ENCODE measurements around a stretch of chr17.

DNA sequence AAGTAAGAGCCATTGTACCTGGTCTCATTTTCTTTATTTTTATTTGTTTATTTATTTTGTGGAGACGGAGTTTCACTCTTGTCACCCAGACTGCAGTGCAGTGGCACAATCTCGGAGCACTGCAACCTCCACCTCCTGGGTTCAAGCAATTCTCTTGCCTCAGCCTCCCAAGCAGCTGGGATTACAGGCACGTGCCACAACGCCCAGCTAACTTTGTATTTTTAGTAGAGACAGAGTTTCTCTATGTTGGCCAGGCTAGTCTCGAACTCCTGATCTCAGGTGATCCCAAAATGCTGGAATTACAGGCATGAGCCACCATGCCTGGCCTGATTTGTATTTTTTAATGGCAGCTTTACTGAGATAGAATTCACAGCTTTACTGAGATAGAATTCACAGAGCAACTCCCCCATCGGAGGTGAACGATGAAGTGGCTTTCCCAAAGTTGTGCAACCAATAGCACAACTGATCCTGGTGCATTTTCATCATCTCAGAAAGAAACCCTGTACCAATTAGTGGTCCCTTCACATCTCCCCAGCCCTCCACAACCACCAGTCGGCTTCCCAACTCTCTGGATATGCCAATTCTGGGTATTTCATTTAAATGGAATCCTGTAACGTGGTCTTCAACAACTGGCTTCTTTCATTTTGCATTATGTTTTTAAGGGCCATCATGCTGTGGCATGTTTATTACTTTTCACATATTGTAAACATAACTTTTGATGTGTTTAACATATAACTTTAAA lies 7.3 kb downstream of the TMEM11 start:
- RRBS, result no CpG with 5 or more reads among the region's 9 CpGs

DNA sequence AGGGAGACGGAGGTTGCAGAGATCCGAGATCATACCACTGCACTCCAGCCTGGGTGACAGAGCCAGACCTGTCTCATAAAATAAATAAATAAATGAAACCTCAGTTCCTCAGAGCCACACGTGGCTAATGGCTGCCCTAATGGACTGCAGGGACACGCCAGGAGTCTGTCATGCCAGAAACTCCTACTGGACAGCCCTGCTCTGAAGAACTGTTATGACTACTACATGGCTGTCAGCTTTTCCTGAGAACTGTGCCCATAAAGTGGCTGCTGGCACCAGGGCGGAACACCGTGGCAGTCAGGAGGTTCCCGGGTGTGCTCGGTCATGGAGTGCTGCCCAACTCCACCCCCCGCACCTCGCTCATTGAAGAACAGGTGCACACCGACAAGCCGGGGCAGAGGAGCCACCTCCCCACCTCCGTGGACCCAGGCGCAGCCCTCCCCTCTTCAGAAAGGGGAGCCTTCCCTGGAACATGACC lies 4.2 kb downstream of the TMEM11 start:
- RRBS, result 94% methylated on average over 5 of the region's 14 CpGs

GRCh38 chr17:21273133-21273924 lies 11.2 kb upstream of the MAP2K3 start:
- RRBS, result no CpG with 5 or more reads among the region's 11 CpGs

- RRBS, result no CpG with 5 or more reads among the region's 12 CpGs
Observed at GRCh38 chr17:21370291-21371010, 5.7 kb upstream of the KCNJ12 start.

DNA sequence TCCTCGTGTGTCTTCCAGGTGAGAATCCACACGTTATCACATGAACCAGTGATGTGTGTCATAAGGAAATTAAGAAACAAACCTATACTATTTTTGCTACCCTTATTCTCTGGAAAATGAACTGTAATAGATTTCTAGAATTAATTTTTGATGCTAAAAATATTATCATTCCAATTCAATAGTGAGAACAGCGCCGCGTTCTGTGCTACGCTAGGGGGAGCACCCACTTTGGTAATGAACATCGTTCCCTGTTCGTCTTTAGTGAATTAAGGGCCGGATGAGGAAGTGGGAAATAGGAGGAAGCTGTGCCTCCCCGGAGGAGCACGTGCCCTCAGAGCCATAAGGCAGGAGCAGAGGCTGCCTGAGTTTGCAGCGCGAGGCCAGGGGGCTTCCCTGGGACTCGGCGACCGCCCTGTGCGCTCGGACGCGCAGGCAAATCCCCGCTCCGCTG lies 76.1 kb downstream of the KCNJ12 start:
- RRBS, result no CpG with 5 or more reads among the region's 22 CpGs

DNA sequence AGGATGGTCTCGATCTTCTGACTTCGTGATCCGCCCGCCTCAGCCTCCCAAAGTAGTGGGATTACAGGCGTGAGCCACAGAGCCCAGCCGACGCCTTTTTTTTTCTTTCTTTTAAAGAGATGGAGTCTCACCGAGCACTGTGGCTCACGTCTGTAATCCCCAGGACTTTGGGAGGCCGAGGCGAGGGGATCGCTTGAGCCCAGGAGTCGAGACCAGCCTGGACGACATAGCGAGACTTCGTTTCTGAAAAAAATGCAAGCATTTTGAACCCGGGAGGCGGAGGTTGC lies 524.3 kb downstream of the KCNJ18 start:
- RRBS, result no CpG with 5 or more reads among the region's 18 CpGs

- RRBS, result no CpG with 5 or more reads among the region's 5 CpGs
Observed at GRCh38 chr17:27239016-27239504, 54.9 kb upstream of the WSB1 start.

GRCh38 chr17:27276565-27277341 lies 17.2 kb upstream of the WSB1 start:
- RRBS, result no CpG with 5 or more reads among the region's 18 CpGs

GRCh38 chr17:27296274-27296840 lies 2.4 kb downstream of the WSB1 start:
- RRBS, result no CpG with 5 or more reads among the region's 4 CpGs

DNA sequence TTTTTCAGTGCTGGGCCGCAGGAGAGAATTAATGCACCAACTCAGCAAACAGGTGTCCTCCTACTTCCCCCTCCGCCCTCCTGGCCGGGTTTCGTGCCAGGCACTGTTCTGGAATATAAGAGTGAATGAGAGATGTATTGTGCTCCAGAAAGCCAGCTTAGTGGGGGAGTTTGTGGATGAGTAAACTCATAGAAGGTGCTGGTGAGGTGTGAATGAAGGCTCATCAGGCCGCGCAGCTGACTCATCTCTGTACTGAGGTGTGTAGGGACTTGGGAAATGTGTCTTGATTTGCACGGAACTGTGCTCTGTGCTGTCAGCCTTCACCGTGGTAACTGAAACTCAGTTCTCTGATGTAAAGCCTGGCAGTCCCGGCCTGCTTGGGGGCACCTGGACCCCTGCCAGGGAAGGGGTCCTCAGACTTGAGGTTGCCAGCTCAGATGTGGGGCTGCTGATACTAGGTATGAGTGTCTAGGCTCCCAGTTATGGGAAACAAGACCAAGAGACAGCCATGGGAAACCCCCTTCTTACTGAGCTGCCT lies 15.4 kb downstream of the KSR1 start:
- RRBS, result no CpG with 5 or more reads among the region's 9 CpGs

GRCh38 chr17:27506770-27507121 lies 50.5 kb downstream of the KSR1 start:
- RRBS, result no CpG with 5 or more reads among the region's 5 CpGs

GRCh38 chr17:27526370-27527110 lies 70.3 kb downstream of the KSR1 start:
- RRBS, result no CpG with 5 or more reads among the region's 15 CpGs

DNA sequence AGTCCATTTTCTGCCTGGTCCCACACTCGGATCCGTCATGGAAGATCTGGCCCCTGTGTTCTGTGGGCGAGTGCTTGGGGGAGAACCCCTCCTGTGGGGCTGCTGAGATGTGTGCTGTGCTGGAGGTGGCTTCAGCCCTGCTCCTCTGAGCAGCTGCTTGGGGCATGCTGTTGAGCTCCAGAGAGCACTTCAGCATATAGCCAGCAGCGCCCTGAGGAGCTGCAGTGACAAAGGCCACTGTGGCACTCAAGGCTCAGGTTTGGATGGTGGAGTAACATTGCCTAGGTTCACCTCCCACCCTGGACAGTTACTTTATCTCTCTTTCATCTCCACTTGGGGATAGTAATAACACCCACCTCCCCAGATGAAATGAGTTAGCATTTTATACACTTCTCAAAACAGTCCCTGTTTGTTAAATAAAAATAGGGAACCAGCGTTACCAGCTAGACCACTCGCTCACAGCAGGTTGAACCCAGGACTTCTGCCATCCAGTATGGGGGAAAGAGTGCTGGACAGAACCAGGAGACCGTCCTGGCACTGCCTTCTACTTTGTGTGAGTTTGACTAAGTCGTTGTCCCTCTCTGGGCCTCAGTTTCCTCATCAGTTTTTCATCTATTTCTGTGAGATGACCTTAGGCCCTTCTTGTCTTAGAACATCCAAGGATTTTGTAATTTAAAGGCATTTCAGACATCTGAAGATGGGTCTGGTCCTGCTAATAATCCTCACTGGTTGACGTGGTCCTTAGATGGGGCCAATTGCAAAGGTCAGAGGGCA lies 75.4 kb downstream of the KSR1 start:
- RRBS, result no CpG with 5 or more reads among the region's 9 CpGs

DNA sequence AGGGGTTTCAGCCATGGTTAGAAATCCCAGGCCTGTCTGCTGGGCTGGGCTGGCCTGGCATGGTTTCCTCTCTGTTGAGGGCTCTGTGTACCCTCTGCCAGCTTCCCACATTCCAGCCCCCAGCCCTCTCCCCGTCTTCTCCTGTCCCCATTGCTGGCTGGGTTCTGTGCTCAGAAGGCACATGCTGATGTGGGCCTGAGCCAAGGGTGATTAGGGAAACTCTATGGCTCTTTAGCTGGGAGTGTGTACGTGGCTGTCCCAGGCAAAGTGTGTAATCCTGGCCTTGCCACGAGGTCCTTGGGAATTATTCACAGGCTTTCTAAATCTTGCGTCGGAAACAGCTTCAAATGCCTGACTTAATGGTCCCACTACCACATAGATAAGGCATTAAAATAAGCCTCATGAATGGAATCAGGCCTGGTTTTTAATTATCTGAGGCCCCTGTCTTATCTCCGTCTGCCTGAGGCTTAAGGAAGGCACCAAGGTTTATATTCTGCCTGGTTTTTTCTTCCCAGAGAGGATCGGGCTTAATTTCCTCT lies 53.1 kb upstream of the LGALS9 start:
- RRBS, result no CpG with 5 or more reads among the region's 7 CpGs

DNA sequence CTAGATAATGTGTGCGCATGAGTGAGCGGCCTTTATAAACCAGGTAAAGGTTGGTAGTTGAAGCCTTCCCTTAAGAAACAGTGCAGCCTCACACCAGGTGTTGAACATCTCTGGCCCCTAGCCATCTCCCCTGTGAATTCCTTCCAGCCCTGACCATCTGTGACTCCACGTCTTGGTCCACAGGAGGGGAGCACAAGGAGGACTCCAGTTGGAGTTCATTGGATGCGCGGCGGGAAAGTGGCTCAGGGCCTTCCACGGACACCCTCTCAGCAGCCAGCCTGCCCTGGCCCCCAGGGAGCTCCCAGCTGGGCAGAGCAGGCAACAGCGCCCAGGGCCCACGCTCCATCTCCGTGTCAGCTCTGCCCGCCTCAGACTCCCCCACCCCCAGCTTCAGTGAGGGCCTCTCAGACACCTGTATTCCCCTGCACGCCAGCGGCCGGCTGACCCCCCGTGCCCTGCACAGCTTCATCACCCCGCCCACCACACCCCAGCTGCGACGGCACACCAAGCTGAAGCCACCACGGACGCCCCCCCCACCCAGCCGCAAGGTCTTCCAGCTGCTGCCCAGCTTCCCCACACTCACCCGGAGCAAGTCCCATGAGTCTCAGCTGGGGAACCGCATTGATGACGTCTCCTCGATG lies 48.4 kb upstream of the LGALS9 start:
- RRBS, result no CpG with 5 or more reads among the region's 25 CpGs

DNA sequence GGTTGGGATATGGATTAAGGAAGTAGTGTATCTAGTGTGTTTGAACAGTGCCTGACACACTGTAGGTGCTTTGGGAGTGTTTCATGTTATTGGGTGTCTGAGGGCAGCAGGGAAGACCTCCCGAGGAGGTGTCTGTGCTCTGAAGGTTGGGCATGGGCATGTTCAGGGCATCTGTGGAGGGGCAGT lies 683 bp downstream of the LGALS9 start:
- RRBS, result no CpG with 5 or more reads among the region's 1 CpG

- RRBS, result no CpG with 5 or more reads among the region's 4 CpGs
Observed at GRCh38 chr17:28030223-28030770, 12.2 kb upstream of the NLK start.

- RRBS, result no CpG with 5 or more reads among the region's 12 CpGs
Observed at GRCh38 chr17:28326089-28326854, 7.3 kb downstream of the TMEM97 start.

DNA sequence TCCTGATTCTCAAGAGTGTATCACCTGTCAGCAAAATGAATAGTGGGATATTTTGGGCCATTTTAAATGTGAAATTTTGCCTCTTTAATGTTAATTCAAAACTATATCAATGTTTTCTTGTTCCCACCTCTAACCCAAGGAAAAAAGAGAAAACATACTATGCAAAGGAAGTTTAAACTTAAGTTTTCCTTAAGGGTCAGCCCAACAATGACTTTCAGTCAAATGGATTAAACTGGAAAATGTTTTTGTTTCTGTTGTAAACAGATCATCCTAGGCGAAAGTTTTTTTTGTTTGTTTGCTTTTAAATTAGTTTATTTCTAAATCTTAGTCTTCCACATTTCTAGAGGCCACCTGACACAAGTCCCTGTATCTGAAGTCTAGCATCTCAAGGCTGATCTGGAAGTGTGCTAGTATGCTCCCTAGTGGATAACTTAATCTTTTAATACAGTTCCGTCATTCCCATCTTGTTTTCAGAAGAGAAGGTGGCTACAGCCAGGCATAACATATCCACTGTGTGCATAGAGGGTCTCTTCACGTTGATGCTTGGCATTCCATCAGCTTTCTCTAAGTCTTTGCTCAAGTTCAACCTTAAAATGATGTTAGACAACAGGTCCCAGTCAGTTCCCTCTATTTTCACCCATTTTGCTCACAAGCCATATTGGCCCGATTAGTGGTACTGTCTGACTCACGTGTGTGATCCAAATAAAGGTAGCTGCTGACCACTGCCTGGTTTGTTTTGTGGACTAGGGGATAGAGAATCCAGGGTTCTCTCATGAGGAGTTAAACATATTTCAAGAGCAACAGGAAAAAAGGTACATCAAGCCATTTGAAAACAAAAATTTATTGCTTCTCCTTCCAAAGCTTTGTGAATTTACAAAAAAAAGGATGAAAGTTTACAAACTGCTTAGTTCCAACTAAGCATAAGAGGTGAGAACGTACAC lies 7.5 kb downstream of the IFT20 start:
- RRBS, result no CpG with 5 or more reads among the region's 6 CpGs

GRCh38 chr17:28334688-28335264 lies 496 bp downstream of the IFT20 start:
- RRBS, result 0% methylated on average over 1 of the region's 23 CpGs